Measurements from ENCODE around the genes LRRC28 and LRRK1.

DNA sequence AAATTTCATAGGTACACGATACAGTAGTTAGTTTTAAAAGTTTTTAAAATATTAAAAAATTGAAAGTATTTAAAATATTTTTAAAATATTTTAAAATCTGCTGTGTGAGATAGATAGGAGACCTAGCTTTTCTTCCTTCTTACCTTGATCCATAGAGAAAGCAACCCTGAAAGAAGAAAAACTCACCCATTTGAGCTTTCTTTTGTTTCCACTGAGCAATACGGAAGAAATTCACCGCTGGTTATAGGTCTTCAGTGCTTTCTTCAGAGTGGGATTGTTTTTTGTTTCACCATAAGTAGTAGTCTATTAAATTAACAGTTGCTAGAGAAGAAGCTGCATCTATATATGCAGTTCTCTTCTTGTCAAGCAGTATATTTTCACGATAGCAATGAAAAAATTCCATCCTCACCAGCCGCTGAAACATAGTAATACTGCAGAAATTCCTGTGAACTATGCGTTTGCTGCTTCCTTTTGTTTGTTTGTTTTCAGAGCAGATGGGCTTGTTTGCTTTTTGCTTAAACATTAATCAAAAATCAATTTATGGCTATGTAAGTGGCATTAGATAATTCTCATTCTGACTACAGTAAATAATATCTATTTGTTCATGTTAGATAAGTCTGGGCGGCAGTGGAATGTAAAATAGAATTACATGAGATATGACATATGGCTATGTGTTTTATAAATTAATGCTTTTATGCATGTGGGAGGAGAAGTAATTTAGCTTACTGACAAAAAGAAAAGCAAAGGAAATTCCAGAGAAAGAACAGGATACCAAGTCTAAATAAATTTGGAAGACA lies 163.9 kb downstream of the PGPEP1L start:
- PRO-cap: no peak
- RAMPAGE, long total RNA, 2 experiments: start-site peak on the plus strand in 1 of 2 experiments, centred at position 266 of the sequence, 5 reads per replicate

DNA sequence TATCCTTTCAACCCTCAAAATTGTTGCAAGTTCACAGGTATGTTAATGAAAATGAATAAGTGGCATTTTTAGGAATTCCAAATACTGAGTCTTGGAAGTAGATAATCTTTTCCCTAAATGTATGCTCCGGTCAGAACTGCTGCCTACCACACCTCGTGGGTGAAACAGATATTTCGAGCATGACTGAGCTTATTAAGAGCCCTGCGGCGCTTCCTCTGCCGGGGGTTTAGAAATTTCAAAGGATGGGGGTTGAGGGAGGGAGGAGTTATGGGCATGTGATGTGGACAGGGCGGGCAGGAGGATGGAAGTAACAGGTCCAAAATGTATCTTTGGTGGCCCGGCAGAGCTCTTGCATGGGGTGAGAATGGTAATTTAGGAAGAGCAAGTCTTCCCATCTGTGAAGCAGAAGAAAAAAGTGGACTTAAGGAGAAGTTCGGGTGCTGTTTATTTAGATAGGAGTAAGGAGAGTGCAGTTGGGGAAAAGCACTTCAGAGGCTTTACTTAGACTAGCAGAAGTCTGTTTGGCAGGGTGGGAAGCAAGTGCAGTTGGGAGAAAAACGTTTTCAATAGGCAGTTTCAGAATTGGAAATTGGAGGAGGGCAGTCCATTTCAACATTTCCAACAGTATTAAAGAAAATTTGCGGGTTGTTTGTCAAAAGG lies 133.6 kb downstream of the PGPEP1L start:
- PRO-cap: no peak
- RAMPAGE, long total RNA, 2 experiments: no peak in any of the 2 experiments

- PRO-cap: no peak
- RAMPAGE, long total RNA, 2 experiments: no peak in any of the 2 experiments
These were observed 129.6 kb downstream of the PGPEP1L start for GRCh38 chr15:98877990-98878479.

DNA sequence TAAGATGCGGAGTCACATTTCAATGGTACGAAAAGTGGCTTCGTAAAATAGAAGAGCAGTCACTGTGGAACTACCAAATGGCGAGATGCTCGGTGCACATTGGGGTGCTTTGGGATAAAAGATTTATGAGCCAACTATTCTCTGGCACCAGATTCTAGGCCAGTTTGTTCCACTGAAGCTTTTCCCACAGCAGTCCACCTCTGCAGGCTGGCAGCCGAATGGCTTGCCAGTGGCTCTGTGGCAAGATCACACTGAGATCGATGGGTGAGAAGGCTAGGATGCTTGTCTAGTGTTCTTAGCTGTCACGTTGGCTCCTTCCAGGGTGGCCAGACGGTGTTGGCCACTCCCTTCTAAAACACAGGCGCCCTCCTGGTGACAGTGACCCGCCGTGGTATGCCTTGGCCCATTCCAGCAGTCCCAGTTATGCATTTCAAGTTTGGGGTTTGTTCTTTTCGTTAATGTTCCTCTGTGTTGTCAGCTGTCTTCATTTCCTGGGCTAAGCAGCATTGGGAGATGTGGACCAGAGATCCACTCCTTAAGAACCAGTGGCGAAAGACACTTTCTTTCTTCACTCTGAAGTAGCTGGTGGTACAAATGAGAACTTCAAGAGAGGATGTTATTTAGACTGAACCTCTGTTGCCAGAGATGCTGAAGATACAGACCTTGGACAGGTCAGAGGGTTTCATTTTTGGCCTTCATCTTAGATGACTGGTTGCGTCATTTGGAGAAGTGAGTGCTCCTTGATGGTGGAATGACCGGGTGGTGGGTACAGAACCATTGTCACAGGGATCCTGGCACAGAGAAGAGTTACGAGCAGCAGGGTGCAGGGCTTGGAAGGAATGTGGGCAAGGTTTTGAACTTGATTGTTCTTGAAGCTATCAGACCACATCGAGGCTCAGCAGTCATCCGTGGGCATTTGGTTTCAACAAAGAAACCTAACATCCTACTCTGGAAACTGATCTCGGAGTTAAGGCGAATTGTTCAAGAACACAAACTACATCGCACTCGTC lies 45.4 kb downstream of the PGPEP1L start:
- PRO-cap: no peak
- RAMPAGE, long total RNA, 2 experiments: no peak in any of the 2 experiments

DNA sequence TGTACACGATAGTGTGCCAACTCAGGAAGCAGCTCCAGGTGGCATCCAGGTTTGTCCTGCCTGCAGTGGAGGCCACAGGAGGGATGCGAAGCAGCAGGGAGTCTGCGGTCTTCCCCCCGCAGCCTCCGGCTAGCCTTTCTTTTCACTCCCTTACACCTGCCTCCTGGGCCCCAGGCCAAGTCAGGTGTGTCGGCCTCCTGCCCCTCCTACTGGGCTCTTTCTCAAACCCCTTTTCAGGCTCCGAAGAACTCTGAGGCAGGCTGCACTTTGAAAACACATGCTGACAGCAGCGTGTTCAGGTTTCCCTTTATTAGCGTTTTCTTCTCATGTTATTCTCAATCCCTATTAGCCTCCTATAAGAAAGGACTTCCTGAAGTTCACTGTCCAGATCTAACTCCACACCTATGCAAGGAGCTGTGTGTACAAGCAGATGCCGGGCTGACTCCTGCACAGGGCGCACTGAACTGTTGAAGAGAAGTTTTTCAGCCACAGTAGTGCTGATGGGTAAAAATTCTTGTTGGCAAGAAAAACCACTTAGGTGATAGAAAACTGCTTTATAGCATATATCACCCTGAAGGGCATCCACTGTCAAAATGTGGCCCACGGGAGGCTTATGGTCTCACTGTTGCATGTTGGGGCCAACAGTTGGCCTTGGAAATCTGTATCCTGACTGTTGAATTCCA lies 32.5 kb downstream of the SYNM start:
- PRO-cap: no peak
- RAMPAGE, long total RNA, 2 experiments: no peak in any of the 2 experiments

GRCh38 chr15:99250641-99251590 lies at the start of gene LRRC28:
TSS of gene LRRC28 (plus strand) at chr15:99251481.
- PRO-cap: bidirectional peak, plus-strand start at chr15:99251518, minus-strand start at chr15:99251217
- RAMPAGE, long total RNA, 2 experiments: start-site peak on the plus strand in 2 of 2 experiments, at chr15:99251460-99251524 at its widest, 30 to 166 reads per replicate; start-site peak on the minus strand in 1 of 2 experiments, at chr15:99251193-99251241 at its widest, 13 reads per replicate

DNA sequence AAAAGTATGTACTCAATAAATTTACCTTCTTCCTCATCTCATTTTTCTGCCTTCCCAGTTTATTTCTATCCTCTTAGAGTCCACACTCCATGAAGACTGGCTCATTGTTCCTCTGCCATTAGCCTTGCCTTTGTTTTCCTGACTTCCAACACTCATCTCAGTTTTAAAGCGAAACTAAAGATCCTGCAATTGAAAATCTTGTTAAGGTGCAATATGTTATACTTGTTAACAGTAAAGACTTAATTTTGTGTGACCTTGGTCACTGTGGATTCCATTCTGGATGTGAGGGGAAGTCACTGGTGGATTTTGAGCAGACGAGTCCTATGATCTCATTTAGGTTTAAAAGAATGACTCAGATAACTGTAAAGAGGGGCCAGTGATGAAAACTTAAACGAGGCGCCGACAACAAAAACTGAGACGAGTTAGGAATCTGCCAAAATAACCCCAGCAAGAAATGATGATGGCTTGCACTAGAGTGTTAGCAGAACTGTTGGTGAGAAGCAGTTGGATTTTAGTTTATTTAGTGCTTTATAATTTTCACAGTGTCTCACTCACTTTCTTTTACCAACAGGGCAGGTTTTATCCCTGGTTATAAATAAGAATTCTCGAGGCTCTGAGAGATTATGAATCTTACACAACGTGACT lies 56.4 kb downstream of the LRRC28 start:
- PRO-cap: no peak
- RAMPAGE, long total RNA, 2 experiments: no peak in any of the 2 experiments

GRCh38 chr15:99425031-99425749 lies 140.6 kb upstream of the MEF2A start:
- PRO-cap: unidirectional peak, minus-strand start at chr15:99425254
- RAMPAGE, long total RNA, 2 experiments: no peak in any of the 2 experiments

DNA sequence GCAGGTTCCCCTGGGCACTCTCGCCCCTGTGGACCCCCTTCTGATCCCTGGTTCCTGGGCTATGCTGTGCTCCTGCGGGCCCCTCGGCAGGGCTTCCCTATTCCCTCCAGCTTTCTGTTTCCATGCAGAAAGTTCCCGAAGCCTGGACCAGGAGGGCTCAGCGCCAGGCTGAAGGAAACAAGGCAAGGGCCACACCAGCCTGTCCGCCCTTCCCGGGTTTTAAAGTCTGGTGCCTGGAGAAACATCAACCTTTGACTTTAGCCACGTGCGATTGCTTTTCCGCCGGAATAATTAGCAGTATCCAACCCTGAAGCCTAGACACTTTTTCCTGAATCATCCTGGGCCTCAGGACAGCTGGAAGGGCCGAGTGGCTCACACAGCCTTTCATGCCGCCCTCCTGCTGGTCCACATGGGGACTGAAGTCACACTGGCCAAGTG lies 128.0 kb upstream of the MEF2A start:
- PRO-cap: unidirectional peak, plus-strand start at position 348 of the sequence
- RAMPAGE, long total RNA, 2 experiments: no peak in any of the 2 experiments

GRCh38 chr15:99450553-99451390 lies 115.0 kb upstream of the MEF2A start:
- PRO-cap: no peak
- RAMPAGE, long total RNA, 2 experiments: no peak in any of the 2 experiments

- PRO-cap: no peak
- RAMPAGE, long total RNA, 2 experiments: no peak in any of the 2 experiments
These were observed 57.2 kb upstream of the MEF2A start for GRCh38 chr15:99508715-99508947.

DNA sequence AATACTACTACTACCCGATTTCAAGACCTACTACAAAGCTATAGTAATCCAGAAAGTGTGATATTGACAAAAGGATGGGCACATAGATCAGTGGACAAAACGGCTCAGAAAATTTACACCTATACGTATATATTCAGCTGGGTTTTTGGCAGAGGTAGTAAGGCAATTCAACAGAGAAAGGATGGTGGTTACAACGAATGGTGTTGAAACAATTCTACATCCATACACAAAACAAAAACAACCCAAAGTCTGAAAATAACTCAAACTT lies 35.5 kb downstream of the LYSMD4 start:
- PRO-cap: no peak
- RAMPAGE, long total RNA, 2 experiments: no peak in any of the 2 experiments

DNA sequence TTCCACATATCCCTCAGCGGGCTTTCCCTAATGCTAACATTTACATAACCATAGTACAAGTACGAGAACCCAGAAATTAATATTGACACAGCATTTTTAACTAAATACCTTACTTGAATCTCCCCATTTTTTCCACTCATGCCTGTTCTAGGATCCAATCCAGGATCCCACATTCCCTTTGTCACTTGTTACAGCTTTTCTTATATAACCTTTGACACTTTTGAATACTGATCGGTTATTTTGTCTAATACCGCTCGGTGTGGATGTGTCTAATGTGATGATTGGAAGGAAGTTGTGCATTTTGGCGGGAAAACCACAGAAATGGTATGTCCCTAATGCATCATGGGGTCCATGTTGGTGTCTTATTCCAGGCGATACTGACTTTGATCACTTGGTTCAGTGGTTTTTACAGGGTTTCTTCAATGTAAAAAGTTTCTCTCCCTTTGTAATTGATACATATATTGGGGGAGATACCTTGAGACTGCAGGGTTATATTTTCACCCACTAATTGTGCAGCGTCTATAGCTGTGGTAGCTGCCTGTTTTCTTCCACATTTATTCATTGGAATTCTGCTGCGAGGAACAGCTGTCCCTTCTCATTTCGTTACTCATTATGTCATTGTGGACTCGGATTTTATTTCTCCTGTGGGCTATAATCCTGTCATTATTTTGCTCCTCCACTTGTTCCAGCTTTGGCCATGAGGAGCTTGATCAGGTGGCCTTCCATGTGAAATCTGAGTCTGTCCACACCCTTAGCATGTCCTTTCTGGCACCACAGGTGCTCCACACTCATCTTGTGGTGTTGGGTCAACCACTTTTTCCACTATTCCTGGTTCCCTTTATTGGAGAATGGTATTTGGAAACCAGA lies 15.1 kb downstream of the LYSMD4 start:
- PRO-cap: no peak
- RAMPAGE, long total RNA, 2 experiments: no peak in any of the 2 experiments

DNA sequence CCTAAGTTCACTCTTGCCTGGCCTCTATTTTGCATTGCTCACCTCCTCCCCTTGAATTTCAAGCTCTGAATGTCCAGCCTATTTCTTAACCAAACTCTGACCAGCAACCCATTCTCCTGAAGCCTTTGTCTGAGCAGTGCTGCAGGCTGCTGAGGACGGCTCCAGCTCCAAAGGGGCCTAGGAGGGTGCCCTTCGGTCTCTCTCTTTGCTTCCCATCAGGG lies 262.0 kb upstream of the LYSMD4 start:
- PRO-cap: no peak
- RAMPAGE, long total RNA, 2 experiments: no peak in any of the 2 experiments

- PRO-cap: no peak
- RAMPAGE, long total RNA, 2 experiments: no peak in any of the 2 experiments
These were observed 3.6 kb upstream of the ADAMTS17 start for GRCh38 chr15:100345249-100345977.

DNA sequence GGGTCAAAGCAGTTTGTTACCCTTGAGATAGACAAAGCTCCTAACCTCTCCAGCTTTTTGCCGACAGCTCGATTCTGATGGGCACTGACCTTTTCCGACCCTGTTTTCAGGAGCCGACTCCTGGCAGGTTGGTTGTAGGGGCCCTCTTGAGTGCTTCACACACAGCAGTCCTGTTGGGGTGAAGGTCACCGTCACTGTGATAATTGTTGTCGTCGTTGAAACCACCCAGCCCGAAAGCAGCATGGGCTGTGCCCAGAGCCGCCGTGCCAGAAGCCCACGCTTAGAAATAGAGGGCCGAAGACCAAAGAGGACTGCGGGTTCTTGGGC lies 7.4 kb upstream of the ADAMTS17 start:
- PRO-cap: no peak
- RAMPAGE, long total RNA, 2 experiments: no peak in any of the 2 experiments

- PRO-cap: unidirectional peak, minus-strand start at chr15:100374074
- RAMPAGE, long total RNA, 2 experiments: no peak in any of the 2 experiments
These were observed 31.7 kb upstream of the ADAMTS17 start for GRCh38 chr15:100373163-100374141.

GRCh38 chr15:100580380-100580756 lies 21.6 kb downstream of the LINS1 start:
- PRO-cap: no peak
- RAMPAGE, long total RNA, 2 experiments: no peak in any of the 2 experiments

DNA sequence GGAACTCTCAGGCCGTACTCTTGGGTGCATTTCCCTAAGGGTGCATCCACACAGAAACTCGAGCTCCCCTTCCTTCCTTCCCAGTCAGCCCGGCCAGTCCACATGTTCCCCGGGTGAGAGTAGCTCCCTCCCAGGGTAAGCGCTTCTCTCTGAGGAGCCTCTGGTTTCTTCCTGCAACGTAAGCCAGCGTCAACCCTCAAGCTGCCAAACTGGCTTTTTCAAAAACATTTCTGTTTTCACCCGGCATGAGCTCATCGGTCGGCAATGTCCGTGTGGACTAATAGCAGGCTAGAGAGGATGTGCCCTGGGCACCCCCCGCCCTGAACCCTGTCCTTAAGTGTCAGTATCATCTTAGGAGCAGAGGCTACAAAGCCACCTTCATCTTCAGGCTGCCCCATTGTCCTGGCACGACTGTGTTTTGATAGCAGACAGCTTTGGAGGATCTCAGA lies 9.7 kb downstream of the ALDH1A3 start:
- PRO-cap: no peak
- RAMPAGE, long total RNA, 2 experiments: no peak in any of the 2 experiments

GRCh38 chr15:100918757-100919656 lies at the start of gene LRRK1:
TSS of gene LRRK1 (plus strand) at chr15:100919357.
- PRO-cap: unidirectional peak, plus-strand start at chr15:100919031; bidirectional peak, plus-strand start at chr15:100919339, minus-strand start at chr15:100919269; unidirectional peak, minus-strand start at chr15:100919491
- RAMPAGE, long total RNA, 2 experiments: no peak in any of the 2 experiments

Data from lower leg skin (tissue), 2 donors.